Neutrophil (primary cell): ENCODE measurements around a stretch of chr13.

DNA sequence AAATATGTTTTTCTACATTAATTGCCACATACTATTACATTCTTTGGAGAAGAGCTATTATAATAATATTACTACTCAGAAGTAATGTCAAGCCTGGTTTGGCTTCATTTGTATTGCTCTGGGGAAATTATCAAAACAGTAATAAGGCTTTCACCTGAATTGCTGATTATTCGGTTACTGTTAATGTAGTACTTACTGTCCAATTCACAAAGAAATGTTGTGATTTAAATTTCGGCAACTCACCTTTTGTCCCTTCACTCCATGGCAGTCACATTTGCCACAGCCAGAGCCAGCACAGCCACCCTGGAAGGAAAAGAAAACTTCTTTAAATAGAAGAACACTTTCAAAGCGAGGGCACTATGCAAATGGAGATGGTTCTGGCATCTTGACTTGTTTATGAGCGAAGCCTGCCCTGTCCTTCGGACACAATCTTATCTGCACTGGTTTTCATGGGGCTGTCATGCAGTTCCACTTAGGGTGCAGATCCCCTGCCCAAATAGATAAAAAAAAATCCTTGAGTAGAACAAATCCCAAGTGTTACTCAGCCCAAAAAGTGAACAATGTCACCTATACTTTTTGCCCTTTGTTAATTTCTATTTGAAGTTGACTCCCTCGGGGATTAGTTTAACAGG, 64.4 kb downstream of the COL4A1 start:
- PRO-cap = no peak

DNA sequence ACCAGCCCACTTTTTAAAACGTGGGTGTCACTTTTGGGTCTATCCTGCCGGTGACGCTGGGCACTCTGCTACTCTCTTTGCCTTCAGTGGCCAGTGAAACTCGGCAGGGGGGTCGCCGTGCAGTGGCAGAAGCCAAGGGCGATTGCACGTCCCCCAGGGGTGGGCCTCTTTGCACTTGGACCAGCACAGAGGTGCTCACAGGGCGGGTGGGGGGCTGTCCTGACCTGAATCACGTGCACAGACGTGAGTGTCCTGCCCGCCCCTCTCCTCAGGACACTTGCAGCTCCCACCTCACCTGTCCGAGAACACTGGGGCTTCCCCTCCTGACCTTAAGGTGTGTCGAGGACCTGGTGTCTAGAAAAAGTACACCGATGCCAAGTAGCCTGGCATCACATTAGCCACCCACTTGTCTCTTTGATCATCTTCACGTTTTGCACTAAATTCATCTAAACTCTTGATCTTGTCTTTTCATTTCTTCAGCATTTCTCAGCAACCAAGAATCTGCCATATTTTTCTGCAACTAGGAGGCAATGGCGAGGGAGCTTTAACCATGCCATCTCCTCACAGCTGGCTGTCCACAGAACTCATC, 16.0 kb downstream of the COL4A1 start:
- PRO-cap = no peak

- PRO-cap = no peak
Measured at GRCh38 chr13:110306831-110306928, 277 bp downstream of the COL4A1 start.

GRCh38 chr13:110308302-110308876, 1.3 kb downstream of the COL4A2 start:
- PRO-cap = no peak

DNA sequence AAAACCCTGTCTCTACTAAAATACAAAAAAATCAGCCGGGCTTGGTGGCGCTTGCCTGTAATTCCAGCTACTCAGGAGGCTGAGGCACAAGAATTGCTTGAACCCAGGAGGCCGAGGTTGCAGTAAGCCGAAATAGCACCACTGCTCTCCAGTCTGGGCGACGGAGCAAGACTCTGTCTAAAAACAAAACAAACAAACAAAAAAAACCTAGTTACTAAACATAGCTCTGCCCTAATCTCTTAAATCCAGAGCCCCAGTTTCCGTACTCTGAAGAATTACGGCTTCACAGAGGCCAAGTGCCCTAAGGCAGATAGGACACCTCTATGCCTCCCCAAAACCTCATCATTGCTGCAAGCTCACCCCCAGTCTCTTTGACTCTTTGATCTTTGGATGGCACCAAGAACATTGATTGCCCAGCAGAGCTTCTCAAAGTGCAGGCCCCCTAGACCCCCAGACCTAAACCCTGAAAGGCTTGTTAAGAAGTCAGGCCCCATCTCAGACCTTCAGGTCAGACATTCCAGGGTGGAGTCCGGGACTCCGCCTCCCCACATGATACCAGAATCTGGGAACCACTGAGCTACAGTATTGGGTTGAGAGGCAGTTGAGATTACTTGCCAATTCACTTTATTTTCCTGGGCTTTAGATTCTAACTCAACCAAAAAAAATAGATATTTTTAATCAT, 2.9 kb downstream of the COL4A2 start:
- PRO-cap = no peak

GRCh38 chr13:110313759-110314448, 6.8 kb downstream of the COL4A2 start:
- PRO-cap = no peak

DNA sequence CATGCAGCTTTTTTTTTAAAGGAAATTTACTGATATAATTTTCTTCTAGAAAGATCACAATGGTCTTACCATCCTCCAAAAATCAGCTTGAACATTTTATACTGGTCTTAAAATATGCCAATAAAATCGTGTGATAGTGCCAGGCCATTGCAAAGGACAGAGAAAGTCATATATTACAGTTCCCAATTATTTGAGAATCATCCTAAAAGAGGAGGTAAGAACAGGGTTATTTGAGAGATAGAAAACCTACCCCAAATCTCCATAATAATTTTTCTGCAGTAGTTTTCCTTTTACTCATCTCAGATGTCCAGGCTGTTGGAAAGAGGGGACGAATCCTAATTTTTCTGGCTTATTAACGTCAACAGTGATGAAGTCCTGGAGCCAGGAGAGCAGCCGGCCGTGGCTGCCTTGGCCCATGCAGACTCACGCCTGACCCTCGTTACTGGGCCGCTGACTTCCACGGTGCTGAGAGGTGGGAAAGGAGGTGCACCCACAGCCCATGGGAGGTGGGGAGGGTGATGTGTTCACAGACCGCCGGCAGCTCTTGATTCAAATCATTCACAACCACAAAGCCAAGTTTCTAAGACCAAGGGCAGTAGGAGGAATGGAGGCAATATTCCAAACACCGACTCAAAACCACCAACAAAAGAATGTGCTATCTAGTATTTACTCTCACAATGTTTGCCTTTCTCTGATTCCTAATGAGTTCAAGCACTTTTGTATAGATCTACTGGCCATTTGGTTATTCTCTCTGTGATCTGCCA, 24.2 kb downstream of the COL4A2 start:
- PRO-cap = no peak

- PRO-cap = no peak
Measured at GRCh38 chr13:110340457-110340687, 33.3 kb downstream of the COL4A2 start.

GRCh38 chr13:110347509-110348568, 40.8 kb downstream of the COL4A2 start:
- PRO-cap = no peak

DNA sequence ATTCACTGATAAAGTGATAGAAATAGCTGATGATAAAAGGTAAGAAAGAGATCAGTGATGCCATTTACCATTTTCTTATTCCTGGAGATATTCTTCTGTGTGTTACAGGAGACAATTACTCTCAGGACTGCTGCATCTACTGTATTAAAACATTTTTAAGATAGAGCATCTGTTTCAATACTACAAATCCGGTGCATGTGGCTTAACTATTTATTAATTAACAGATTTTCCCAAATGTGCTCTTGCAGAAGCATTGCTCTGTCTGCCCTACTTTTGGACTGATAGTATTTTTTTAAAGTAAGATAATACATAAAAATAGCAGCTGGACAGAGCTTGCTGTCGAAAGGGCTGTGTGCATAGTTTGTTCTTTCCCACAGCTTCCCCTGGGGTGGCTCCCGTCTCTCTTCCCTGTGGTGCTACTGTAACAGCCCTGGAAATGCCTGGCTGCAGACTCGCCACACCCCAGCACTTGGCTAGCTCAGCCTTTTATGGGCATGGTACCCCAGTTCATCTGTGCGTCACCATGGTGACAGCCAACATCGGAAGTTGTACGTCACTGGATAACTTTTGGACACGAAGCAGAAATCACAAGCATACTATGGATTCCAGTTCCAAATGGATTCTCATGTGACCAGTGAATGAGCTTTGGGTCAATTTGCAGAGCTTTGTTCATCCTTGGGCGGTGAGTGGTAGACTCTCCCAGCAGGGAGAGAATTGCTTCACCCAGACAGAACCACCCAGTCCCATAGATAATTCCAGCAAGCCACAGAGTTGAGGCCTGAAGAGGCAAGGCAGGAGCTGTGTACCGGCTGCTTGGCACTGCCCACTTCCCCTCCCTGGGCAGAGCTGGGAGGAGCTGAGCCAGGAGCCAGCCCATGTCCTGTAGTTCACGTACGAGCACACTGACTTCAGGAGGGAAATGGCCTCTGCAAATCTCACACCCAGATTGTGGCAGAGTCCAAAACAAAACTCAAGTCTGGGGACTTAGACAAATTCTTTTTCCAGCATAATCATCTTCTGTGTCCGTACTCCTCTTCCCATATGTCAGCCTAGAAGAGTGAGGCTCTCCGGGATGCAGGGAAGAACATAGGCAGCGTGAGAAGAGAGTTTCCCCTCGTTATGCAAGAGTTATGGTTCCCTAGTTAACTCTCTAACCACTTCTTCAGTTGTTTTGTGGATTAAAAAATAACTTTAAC, 54.3 kb downstream of the COL4A2 start:
- PRO-cap = no peak

DNA sequence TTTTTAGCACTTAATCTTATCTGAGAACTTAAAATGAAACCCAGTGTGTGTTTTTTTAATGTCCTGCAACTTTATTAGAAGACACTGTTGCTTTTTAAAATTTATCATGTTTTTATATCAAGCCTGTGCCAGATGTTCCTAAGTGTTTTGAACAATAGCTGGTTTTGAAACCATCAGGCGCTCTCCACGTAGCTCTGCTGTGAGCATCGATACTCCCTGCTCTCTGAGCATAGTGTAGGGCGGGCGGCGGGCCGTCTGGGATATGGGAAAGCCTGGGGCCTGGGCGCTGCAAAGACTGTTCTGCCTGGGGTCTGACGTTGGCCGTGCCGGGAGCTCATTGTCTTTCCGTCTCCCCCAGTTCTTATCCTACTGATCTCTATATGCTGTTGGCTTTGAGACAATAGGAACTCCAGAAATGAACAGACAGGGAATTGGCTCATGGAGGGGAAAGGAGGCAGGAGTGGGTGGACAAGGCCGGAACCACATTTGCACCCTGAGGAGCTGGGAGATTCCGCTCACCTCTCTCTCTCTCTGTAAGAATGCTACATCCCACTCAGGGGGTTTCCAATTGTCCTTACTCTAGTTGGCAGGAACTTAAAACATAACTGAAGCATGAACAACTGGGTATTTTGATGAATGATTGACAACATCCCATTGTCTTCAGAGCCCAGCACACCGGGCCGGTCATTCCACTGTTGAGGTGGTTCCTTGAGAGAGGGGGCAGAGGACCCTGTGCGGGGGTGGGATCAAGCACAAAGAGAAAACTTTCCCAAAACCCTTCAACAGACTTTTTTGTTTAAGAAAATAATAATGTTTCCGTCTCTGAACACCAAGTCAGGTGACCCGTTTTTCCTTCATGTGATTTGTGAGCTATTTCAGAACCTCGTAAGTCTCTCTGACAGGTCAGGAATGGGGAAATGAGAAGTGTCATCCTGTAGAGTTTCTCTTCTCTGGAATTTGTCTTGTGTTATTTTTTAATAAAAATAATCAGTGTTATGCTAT, 64.7 kb downstream of the COL4A2 start:
- PRO-cap = no peak

- PRO-cap = no peak
Measured at GRCh38 chr13:110447402-110447951, 114.0 kb downstream of the RAB20 start.

GRCh38 chr13:110559064-110559945, 2.2 kb downstream of the RAB20 start:
- PRO-cap = no peak

- PRO-cap = no peak
Measured at GRCh38 chr13:110609842-110610355, 5.4 kb upstream of the NAXD start.

DNA sequence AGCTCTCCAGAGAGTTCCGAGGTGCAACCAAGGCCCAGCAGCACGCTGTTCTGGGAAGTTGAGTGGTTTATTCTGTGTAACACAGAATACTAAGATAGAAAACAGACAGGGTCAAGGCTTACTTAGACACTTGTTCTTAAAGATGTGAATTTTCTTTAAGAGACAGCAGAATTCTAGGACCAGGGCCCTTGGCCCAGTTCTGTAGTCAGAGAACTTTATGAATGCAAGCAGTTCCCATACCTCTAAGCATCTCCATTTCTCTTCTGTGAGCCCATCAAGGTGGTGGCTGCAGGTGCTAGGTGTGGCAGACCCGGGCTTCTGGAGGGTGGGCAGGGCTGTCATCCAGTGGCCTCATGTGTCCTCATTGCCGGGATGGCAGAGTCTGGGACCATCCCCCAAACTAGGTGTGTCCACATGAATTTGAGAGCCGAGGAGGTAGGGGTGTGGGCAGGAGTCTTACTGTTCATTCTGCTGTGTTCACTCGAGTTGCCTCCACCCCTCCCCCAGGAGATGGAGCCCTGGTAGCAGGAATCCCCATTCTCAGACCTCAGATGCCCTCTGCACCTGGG, 22.2 kb downstream of the NAXD start:
- PRO-cap = no peak

GRCh38 chr13:110676533-110677384, 29.2 kb downstream of the CARS2 start:
- PRO-cap = no peak

DNA sequence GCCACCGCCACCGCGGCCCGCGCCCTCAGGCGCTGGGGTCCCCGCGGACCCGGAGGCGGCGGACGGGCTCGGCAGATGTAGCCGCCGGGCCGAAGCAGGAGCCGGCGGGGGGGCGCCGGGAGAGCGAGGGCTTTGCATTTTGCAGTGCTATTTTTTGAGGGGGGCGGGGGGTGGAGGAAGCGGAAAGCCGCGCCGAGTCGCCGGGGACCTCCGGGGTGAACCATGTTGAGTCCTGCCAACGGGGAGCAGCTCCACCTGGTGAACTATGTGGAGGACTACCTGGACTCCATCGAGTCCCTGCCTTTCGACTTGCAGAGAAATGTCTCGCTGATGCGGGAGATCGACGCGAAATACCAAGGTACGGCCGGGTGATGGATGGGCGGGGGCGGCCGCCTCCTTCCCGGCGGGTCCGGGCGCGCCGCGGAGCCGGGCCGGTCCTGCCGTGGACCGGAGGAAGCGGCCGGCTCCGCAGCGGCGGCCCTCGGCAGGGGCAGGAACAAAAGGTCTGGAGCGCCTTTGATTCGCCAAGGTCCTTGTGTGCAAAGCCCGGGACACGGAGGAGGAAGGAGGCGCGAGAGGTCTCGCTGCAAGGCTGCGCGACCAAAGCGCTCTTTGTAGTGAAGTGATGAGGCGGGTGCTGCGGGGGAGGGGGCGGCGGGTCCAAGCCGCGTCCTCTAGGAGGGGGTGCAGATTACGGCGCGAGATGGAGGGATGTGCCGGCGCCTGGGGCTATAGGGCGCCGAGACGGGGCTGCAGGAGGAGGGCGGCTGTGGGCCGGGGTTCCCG, 621 bp downstream of the ING1 start:
- PRO-cap = bidirectional peak, plus-strand start at position 734 of the sequence, minus-strand start at position 586 of the sequence

DNA sequence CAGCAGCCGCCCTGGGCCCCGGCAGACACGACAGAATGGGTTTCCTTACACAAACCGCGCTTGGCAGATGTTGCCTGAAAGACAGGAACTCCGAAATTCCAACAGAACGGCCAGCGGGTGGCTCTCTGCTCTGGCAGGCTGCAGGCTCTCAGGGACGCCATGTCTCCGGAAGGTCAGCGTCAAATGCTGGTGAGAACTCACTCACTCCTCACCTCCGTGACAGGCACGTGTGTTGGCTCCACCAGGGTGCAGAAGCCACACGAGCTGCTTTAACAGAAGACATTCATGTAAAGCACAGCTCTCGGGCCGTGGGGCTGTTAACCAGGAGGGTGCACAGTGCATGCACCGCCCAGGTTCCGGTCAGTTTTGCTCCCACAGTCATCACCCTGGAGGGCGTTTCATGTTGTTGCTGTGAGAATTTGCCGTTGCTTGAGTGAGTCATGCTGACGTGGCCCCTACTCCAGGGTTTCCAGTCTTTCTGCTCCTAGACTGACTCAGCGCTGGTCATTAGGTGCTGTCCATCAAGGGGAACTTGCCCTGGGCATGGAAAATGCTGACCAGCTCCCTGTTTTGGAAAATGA, 44.9 kb downstream of the ANKRD10 start:
- PRO-cap = no peak

GRCh38 chr13:110890092-110890441, 24.8 kb downstream of the ANKRD10 start:
- PRO-cap = no peak

DNA sequence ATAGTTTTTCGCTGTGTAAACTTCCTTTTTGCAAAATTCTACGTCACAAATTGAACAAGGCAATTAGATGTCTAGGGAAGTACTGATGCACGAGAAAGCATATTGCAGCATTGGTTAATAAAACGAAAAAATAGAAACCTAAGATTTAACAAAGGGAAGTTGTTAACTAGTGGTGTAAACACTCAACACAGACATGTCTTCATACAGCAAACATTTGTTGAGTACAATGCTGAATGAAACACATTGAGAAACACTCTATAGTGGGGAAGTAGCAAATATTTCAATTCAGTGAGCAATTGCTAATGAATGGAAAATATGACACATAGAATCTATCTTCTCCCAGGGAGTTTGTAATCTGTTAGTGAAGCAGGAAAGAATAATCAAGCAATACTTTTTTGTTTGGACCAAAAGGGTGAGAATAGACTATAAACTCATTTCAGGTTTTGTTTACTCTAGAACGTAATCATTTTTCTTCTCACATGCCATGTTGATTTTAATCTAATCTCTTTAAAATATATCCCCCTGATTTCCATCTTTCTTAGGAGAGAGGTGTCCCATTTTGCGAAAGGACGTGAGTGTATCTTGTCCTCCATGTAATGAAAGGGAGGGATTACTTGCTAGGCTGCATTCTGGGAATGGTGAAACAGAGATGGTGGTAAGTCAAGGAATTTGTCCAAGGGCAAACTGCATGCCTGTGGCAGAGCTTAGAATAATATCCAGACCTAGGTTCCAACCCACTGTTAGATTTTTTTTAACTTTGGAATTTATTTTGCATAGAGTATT, 1.6 kb upstream of the ANKRD10 start:
- PRO-cap = no peak